Zone of skin (tissue), 1 donor: ENCODE results near the genes RPA3 and SCIN.

GRCh38 chr7:6854554-6855512 lies 28.8 kb upstream of the CCZ1B start:
- RRBS = 2% methylated on average over 3 of the region's 74 CpGs

- RRBS = no CpG with 5 or more reads among the region's 5 CpGs
Measured at GRCh38 chr7:7221176-7222186, 39.1 kb downstream of the C1GALT1 start.

- RRBS = no CpG with 5 or more reads among the region's 6 CpGs
Measured at GRCh38 chr7:7641996-7642502, 1.5 kb downstream of the UMAD1 start.

- RRBS = no CpG with 5 or more reads among the region's 2 CpGs
Measured at GRCh38 chr7:7718329-7719056, at the start of gene RPA3. Gene RPA3, minus strand, starts transcription at chr7:7718607.

DNA sequence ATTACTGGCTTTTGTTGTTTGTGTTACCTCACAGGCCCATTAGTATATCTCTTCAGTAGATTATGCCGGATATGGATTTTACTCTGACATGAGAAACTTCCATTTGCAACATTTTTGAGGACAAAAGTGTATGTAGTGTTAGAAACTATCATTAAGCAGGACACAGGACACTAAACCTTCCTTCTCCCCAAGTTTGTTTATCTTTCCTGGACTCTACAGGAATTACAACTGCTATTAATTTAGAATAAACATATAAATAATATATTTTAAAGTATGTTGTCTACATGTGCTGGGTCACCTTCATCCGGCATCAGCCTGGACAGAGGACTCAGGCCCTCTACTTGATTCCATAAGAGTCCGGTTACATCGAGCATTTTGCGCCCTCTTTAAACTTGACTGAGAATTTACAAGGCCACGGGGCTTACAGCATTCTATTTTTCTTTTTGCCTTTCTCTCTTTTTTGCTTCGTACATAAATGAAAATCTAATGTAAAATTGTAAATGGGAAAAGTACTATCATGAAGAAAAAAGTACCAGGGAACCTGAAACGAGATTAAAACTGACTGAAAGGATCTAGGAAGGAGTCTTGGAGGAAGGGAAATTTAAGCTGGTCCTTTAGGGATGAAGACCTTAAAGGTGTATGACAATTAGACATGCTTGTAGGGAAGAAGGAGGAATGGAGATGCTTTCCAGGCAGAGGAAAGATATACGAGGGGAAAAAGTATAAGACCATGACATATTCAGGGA lies 40.8 kb upstream of the RPA3 start:
- RRBS = 100% methylated on average over 2 of the region's 9 CpGs

DNA sequence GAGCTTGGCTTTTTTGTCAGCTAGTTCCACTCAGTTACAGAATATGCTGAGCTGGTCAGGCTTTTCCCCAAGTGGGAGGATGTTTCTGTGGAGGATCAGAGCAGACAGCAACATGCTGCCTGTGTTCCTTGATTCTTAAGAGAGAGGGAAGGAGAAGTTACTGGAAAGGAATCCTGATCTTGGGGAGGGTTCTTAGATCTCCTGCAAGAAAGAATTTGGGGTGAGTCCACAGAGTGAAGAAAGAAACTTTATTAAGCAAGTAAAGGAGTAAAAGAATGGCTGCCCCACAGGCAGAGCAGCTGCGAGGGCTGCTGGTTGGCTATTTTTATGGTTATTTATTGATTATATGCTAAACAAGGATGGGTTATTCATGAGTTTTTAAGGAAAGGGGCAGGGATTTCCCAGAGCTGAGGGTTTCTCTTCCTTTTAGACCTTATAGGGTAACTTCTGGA lies 76.9 kb upstream of the RPA3 start:
- RRBS = no CpG with 5 or more reads among the region's 1 CpG

DNA sequence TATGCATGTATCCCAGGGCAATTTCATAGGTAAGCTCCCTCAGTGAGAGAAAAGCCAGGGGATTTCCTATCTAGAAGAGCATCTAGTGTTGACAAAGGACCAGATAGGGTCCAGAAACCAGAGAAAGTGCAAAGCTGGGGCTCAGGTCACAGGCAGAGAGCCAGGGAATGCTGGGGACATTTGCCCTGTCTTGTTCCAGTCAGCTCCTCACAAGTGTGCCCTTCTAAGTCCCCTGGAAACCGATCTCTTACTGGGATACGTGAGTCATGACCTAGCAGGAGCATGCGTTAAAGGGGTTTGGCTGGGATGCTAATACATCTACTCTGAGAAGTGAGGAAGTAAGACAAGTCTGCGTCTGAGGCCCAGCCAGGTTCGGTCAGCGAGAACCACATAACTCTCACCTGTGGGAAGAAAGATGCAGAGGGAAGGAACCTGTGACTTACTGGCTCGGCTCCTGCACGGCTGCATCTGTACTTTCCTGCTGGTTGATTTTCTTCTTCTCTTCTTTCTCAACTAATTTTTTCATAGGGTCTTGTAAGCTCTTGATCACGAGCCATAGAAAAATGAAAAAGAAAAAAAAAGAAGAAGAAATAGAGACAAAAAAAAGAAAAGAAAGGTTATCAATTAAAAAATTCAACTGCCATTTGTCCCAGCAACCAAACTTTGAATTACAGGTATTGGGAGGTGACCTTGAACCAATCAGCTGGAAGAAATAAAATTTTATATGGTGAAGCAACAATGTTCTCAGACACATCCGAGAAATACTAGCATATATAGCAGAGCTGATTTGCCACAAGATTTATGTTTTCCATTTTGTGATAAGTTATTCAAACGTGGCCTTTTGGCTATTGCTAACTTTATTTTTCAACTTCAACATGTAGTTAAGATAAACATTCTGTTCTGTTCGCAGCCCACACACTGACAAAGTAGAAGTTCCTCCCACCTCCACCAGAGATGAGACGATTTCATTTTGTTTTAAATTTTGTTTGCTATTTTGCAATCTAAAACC lies 118.2 kb downstream of the ICA1 start:
- RRBS = no CpG with 5 or more reads among the region's 13 CpGs

DNA sequence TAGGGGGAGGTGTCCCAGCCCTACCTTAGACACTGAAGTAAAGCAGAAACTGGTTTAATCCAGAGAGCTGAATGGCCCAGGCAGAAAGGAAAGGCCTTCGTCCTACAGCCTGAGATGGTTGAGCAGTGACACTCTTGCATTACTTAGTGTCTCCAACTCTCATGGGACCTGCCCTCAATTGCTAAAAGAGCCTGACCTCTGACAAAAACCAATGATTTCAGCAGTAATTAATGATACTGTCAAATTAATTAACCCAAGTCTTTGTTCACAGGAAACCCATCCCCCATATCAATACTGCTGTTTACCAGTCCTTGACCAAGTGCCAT lies 48.6 kb downstream of the ICA1 start:
- RRBS = no CpG with 5 or more reads among the region's 1 CpG

DNA sequence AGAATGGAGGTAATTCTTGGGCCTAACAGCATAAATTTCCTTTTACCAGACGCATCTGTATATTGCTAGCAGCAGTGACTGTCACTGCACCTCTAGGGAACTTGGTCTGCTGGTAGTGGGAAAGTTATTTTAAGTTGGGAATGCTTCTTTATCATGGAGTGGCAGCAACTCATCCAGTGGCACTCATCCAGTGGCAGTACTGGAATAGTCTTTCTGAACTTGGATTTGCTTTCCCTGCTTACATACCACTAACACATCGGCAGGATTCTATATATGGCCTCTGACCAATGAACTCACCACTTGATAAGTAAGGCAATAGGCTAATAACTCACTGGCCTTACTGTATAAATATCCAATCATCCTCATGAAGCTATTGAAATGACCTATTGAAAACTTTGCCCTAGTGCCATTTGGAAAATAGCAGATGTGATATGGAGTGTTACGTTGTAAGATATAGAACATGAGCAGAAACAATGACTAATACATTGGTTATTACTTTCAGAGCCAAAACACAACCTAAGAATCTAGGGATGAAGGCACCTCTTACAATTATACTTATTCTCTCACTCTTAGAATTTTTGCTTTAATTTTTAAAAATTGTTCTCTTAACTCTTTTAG lies 22.1 kb upstream of the ICA1 start:
- RRBS = no CpG with 5 or more reads among the region's 3 CpGs

GRCh38 chr7:8351548-8352023 lies 81.8 kb upstream of the NXPH1 start:
- RRBS = no CpG with 5 or more reads among the region's 18 CpGs

- RRBS = no CpG with 5 or more reads among the region's 8 CpGs
Measured at GRCh38 chr7:8389822-8390249, 43.6 kb upstream of the NXPH1 start.

GRCh38 chr7:9863405-9863885 lies 1076.5 kb downstream of the NDUFA4 start:
- RRBS = no CpG with 5 or more reads among the region's 4 CpGs

DNA sequence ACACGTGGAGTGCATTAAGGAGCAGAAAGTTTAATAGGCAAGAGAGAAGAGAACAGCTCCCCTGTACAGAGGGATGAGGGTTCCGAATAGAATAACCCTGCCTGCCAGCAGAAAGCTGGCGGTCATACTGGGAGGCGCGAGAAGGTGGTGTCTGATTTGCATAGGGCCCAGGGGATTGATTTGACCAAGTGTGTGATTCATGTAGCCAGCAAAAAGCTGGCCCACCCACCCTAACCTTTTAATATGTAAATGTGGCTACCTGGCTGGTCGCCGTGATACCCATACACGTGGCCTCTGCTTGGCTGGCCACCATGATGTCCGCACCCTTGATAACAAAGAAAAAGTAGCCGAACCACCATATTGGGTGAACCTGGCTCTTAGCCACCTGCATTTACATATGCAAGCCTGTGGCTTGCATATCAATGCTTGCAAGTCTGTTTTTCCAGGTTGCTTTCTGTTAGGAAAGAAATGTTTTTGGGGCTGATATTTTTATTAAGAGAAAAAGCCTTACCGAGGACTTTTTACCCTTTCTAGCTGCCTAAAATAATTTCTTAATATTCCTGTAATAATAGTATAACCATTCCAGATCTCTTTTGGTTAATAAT lies 20.5 kb upstream of the VWDE start:
- RRBS = no CpG with 5 or more reads among the region's 11 CpGs

DNA sequence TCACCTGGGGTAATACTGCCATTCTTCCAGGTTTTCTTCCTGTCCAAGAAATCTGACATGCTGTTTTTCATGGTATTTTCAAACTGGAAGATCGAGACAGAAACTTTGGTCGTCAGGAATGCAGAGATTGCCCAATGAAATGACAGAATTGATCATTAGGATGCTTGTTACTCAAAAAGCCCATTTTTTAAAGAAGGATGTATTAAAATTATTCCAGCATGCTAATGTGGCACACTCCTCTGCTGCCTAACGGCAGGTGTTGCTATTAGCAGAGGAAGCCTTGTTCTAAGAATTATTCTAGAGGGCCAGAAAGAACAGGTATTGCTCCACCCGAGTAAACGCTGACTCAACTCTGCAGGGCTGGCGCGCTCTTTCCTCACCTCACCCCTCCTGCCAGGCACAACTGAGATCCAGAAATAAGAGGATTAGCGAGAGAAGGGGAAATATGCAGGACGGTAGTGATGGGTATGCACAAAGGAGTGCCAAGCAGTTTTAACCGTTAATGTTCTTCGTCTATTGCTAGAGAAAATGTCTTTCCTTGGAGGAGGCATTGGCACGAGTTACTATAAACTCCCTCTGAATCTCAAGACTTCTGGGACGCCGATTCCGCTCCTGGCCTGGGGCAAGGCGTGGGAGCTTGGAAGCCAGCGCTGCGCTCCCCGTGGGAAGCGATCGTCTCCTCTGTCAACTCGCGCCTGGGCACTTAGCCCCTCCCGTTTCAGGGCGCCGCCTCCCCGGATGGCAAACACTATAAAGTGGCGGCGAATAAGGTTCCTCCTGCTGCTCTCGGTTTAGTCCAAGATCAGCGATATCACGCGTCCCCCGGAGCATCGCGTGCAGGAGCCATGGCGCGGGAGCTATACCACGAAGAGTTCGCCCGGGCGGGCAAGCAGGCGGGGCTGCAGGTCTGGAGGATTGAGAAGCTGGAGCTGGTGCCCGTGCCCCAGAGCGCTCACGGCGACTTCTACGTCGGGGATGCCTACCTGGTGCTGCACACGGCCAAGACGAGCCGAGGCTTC lies at the start of gene SCIN:
SCIN (plus strand) TSS at position 779 of the 1,019 bp plus-strand sequence.
- RRBS = 2% methylated on average over 14 of the region's 52 CpGs

- RRBS = no CpG with 5 or more reads among the region's 4 CpGs
Measured at GRCh38 chr7:12928618-12928949, 241.2 kb downstream of the ARL4A start.

DNA sequence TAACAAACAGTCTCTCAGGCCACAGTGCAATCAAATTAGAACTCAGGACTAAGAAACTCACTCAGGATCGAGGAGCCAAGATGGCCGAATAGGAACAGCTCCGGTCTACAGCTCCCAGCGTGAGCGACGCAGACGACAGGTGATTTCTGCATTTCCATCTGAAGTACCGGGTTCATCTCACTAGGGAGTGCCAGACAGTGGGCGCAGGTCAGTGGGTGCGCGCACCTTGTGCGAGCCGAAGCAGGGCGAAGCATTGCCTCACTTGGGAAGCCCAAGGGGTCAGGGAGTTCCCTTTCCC lies 183.3 kb downstream of the ETV1 start:
- RRBS = no CpG with 5 or more reads among the region's 14 CpGs

DNA sequence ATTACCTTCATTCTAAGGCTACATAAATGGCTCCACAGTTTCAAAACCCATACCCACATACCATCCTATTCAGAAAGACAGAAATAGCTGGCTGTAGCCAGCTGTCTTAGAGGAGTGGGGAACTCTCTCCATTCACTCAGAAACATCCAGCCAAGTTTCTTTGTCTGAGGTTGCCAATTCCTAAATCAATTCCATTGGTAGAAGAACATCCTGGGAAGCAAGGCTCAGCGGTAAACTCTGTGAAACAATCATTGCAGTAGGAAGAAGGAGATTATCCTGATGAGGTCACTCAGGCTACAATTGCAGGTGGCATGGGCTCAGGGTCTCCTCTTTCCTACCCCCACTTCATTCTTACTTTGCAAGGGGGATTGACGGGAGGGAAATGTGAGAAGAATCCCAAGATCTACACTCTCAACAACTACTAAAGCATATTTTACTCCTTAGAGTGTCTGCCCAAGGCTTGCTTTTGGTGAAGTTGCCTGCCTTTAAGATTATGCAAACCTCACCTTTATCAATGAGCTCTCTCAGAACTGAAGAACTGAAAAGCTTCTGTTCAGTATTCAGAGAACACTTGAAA lies 153.9 kb downstream of the ETV1 start:
- RRBS = no CpG with 5 or more reads among the region's 2 CpGs